ENCODE measurements around the gene MTIF2.

GRCh38 chr2:55022205-55022840 lies 27.9 kb downstream of the RTN4 start:
- RRBS = no CpG with 5 or more reads among the region's 5 CpGs

DNA sequence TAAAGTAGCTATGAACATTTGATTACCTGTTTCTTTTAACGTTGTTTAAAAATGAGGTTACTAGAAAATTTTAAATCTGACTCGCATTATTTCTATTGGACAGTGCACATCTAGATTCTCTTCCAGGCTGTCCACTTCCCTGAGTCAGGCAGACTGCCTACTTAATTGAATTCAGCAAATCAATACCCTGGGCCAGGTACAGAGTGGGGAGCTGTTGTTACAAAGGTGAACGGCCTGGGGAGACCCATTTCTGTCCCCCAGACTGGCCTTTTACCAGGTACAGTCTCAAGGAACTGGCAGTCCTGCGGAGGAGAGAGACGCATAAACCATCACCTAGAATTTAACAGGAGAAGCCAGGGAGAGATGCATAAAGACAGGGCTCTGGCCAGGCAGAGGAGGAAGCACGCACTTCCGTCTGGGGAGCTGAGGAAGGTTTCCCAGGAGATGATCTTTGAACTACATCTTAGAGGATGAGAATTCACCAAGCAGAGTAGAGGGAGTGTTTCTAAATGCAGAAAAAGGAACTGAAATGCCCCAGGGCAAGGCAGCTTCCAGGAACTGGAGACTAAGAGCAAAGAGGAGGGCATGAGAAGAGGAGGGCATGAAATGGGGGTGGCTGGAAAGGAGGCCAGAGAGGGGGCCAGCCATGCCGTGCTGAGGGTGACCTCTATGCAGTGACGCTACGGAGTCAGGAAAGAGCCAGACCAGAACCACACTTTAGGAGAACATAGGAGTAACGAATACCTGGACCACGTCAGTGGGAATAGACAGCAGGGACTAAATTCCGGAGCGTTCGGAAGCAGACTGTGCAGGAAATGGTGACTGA lies 86.7 kb upstream of the RTN4 start:
- RRBS = no CpG with 5 or more reads among the region's 15 CpGs

DNA sequence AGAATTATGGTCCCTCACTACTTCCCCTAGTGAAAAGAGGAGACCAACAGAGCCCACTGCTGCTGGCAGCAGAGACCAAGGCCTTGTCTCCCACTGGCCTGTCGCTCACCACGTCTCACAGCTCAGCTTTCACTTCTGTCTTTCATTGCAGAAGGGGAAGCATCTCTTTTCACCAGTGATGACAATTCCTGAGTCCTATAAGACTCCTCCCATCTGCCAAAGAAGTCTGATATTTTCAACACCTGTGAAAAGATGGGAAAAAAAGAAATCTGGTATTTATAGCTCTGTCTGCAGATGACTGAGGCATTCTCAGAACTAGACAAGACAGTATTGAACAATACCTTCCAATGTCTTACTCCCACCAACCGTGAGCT lies 81.1 kb downstream of the CLHC1 start:
- RRBS = no CpG with 5 or more reads among the region's 3 CpGs

DNA sequence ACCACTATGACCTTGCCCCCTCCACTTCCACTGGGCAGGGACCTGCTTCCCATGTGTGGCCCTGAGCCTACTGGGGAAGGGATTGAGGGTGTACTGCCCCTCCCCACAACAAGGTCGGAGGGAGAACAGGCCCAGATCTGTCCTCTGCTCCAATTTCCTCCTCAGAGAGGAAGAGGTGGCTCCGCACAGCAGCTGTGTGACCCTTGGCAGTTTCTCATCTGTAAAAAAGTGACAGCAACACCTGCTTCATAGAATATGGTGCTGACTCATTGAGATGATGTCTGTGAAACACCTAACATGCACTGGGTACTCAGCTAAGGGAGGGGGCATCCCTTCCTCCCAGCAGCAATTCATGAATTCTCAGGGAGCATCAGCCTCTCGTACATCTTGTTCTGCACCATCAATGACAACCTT lies 72.8 kb downstream of the CLHC1 start:
- RRBS = no CpG with 5 or more reads among the region's 3 CpGs

DNA sequence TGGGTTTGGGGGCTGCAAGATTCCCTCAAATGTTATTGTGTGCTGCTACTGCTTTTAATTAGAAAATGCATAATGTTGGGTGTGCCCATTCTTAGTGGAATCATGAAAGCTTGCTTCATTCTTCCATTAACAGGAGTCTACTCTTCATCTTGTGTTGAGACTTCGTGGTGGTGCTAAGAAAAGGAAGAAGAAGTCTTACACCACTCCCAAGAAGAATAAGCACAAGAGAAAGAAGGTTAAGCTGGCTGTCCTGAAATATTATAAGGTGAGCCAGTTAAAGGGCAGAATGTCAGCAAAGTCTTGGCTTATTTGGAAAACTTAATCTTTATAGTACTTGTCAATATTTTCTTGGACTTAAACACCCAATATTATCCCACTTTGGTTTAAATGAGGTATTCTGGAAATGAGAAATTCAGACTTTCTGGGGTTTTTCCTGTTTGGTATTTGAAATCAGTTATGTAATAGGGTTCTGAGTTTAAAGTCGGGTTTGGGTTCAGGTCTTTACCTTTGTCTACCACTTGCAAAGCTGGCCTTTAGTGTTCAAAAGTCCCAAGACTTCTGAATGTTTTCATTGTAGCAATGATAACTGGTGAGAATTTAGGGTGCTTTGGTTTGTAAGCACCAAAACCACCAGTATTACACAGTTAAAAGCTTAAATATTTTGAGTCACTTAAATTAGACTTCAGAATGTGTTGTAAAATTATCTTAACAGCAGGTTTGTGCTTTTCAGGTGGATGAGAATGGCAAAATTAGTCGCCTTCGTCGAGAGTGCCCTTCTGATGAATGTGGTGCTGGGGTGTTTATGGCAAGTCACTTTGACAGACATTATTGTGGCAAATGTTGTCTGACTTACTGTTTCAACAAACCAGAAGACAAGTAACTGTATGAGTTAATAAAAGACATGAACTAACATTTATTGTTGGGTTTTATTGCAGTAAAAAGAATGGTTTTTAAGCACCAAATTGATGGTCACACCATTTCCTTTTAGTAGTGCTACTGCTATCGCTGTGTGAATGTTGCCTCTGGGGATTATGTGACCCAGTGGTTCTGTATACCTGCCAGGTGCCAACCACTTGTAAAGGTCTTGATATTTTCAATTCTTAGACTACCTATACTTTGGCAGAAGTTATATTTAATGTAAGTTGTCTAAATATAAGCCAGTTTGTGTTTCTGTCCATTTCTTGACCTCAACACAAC lies 2.6 kb downstream of the RPS27A start:
- RRBS = no CpG with 5 or more reads among the region's 6 CpGs

GRCh38 chr2:55269095-55269704 lies at the start of gene MTIF2:
Gene MTIF2 (minus strand): TSS chr2:55269231.
- RRBS = 2% methylated on average over 7 of the region's 29 CpGs

- RRBS = no CpG with 5 or more reads among the region's 4 CpGs
These were observed 42.8 kb downstream of the CFAP36 start for GRCh38 chr2:55562440-55562639.

DNA sequence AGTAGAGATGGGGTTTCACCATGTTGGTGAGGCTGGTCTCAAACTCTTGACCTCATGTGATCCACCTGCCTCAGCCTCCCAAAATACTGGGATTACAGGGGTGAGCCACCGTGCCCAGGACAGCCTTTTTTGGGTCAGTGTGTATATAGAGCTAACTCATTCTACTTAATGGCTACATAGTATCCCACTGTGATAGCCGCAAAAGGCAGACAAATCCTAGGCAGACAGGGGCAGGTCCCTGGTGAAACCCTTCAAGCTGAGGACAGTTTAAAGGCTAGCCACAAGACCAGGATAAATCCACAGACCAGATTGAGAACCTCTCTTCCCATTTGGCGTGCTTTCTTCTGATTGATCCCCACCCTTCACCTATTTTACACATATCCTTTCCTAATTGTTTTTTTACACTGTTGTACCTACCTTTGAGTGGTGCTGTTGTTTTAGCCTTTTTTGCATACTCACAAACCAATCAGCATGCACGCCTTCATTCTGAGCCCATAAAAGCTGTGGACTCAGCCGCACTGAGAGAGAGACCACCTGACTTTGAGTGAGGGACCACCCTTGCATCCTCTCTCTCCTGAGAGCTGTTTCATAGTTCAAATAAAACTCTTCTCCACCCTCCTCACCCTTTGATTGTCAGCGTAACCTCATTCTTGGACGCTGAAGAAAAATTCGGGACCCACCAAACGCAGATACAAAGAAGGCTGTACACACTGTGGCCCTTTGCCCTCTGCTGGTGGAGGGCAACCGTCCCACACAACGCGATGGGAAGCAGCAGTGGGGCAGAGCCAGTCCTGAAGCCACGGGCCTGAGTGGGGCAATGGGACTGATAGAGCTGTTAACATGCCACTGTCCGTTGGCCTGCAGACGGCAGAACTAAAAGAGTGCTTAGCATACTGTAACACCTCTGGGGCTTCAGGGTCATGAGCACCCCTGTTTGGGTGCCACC lies 3.8 kb upstream of the PPP4R3B start:
- RRBS = no CpG with 5 or more reads among the region's 15 CpGs

- RRBS = no CpG with 5 or more reads among the region's 4 CpGs
These were observed 43.7 kb downstream of the EFEMP1 start for GRCh38 chr2:55879752-55880481.

DNA sequence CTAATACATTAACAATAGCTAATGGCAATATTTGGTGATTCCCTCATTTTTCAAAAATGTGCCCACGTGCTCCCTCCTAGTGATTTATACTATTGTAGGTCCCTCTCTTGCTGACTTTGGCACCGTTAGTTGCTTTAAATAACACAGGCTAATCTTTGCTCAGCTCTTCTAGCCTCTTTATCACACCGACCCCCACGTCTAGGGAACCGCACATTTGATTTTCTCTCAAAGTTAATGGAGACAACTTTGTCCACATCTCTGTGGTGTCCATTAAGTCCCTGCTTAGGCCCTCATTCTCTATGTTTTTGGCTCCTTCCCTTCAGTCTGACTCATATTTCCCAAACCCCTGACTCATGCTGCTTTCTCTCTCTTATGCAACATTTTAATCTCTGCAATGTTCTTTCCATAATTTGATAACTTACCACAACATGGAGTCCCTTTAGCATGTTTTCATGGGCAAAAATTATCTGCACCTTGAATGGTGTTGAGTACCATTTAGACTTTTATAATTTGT lies 38.0 kb downstream of the EFEMP1 start:
- RRBS = no CpG with 5 or more reads among the region's 5 CpGs

GRCh38 chr2:56117699-56118298 lies 66.0 kb upstream of the CCDC85A start:
- RRBS = no CpG with 5 or more reads among the region's 5 CpGs

GRCh38 chr2:56255030-56255740 lies 71.4 kb downstream of the CCDC85A start:
- RRBS = no CpG with 5 or more reads among the region's 2 CpGs

DNA sequence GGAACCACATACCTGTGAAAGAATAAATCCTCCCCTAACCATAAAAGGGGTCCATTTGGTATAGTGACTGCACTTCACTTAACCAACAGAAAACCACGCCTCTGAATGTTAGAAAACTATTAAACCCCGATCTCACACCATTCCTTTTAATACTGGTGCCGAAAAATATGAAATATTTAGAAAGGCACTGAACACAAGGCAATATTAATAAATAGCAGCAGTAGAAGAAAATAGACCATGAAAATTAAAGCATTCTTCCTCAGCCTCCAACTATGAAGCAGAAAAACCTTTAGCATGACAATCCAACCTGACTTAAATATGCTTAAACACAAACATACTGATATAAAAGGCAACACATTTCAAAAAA lies 700.3 kb upstream of the VRK2 start:
- RRBS = no CpG with 5 or more reads among the region's 3 CpGs

GRCh38 chr2:58047395-58047692 lies 738 bp downstream of the VRK2 start:
- RRBS = no CpG with 5 or more reads among the region's 7 CpGs

DNA sequence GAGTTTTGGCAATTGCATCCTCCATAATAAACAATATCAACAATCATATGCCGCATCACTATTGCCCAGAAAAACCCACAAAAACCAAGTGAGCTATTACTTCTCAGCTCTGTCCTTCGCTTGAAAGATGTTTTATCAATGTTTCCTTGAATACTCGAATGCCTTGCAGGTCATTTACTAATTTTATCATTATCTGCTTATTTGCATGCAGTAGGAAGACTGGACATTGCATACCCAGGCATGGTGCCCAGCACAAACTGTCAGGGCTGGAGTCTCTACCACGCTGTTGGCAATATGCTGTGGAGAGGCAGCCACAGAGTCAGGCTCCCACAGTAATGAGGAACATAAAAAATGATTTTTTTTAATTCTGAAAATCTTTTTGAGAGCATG lies 709.6 kb upstream of the FANCL start:
- RRBS = no CpG with 5 or more reads among the region's 4 CpGs

- RRBS = no CpG with 5 or more reads among the region's 5 CpGs
These were observed 237.1 kb downstream of the BCL11A start for GRCh38 chr2:60316275-60316757.

- RRBS = no CpG with 5 or more reads among the region's 14 CpGs
These were observed 235.5 kb downstream of the BCL11A start for GRCh38 chr2:60317813-60318446.

- RRBS = no CpG with 5 or more reads among the region's 10 CpGs
These were observed 199.7 kb downstream of the BCL11A start for GRCh38 chr2:60353508-60354342.

- RRBS = no CpG with 5 or more reads among the region's 8 CpGs
These were observed 162.2 kb downstream of the BCL11A start for GRCh38 chr2:60391080-60391745.

- RRBS = 100% methylated on average over 1 of the region's 14 CpGs
These were observed 69.3 kb downstream of the BCL11A start for GRCh38 chr2:60483969-60484746.

All from renal cortical epithelial cell (primary cell).